Rectum (tissue), 1 donor: ENCODE results near the genes FGG, NPY2R and MAP9.

DNA sequence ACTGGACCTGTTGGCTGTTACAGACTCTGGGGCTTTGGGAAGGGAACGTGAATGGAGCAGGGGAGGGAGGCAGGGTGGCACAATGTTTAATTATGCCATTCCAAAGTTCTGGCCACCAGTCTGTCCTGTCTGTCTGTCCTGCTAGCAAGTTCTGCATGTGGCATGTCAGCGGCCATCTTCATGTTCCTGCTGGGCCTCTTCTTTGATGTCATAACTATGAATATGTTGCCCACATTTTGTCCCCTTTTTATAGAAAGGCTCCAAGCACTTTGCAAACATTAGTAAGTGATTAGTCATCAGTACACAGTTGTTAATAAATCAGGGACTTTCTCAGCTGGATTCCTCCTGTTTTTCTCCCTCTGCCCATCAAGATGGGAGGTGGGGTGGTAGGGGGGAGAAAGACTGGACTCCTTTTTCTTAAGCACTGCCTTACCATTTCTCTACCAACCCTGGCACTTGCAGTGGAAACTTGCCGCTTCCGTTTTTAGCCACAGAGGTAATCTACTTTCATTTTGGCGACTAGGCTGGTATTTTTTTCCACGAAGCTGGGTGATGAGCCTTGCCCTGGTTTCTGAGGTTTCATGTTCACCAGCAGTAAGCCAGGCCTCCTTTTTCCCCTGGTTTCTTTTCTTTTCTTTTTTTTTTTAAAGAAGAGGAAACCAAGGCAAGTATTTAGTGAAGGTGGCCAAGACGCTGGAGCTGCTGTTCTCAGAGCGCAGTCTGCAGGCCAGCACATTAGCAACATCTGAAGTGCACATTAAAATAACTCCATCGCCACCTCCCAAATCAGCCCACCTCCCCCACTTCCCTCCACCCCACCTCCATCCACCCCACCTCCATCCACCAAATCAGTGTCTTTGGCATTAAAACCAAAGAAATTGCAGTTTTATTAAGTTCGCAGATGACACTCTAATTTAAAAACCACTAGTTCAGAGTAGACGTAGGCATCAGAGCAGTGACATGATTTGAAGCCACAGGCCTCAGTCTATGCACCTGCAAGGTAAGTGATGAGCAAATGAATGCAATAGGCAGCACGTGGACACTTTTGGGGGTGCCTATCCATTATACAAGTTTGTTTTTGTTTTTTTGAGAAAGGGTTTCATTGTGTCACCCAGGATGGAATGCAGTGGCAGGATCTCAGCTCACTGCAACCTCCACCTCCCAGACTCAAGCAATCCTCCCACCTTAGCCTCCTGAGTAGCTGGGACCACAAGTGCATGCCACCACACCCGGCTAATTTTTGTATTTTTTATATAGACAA, 88.3 kb upstream of the TRIM2 start:
- PRO-cap = no peak

DNA sequence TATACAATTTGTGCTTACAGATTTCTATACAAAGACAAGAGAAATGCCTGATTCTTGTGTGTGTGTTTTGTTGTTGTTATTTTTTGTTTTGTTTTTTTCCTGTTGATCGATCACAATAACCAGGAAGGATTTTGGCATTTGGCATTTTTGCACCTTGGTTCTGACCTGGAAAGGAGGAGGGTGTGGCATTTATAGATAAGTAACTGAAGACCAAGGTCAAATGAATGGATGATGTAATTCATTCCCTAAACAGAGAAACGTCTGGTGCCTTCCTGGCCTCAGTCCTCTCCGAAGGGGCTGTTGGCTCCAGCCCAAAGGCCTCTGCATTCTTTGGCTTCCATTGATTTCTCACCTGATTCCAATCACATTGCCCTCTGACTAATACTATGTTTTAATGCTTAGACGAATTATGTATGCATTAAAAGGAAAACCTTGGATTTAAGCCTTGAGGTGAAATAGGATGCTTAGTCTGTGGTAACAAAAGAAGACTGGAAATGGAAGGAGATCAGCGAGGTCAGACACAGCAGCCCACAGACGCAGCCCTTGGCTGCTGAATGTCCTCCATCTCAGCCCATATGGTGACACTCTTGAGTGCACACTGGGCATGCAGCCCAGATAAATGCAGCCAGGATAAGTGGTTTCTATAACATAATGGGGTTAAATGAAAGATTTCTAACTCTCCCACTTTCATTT, 60.6 kb upstream of the TRIM2 start:
- PRO-cap = no peak

- PRO-cap = bidirectional peak, plus-strand start at chr4:153219230, minus-strand start at chr4:153219001
Observed at GRCh38 chr4:153218908-153219096, 14.6 kb downstream of the TRIM2 start.

DNA sequence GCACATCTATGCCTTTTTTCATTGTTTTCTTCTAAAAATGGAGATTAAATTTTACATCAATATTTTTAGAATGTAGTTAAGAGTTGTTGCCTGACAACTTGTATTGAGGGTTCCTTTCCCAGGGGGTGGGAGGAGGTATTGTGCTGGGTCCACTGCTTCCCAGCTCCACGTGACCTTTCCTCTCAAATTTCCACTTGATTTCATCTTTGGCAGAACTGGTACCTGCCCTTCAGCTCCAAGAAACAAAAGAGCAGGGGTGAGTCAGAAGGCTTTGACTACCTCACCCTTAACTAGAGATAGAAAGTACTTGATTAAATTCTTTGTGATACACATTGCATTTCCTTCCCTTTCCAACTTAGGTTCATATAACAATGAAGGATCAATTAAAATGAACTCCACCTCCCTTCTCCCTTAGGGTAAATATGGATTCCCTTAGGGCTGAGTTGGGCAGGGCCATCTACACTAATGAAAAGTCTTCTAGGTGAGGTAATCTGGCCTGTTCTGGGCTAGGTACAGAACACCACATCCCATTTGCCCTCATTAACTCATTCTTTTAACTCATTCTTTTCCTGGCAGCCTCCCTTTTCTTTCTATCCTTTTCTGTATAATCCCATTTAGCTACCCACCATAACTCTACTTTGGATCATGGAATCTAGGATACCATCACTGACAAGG, 19.8 kb downstream of the TRIM2 start:
- PRO-cap = unidirectional peak, minus-strand start at position 244 of the sequence; unidirectional peak, minus-strand start at position 357 of the sequence

DNA sequence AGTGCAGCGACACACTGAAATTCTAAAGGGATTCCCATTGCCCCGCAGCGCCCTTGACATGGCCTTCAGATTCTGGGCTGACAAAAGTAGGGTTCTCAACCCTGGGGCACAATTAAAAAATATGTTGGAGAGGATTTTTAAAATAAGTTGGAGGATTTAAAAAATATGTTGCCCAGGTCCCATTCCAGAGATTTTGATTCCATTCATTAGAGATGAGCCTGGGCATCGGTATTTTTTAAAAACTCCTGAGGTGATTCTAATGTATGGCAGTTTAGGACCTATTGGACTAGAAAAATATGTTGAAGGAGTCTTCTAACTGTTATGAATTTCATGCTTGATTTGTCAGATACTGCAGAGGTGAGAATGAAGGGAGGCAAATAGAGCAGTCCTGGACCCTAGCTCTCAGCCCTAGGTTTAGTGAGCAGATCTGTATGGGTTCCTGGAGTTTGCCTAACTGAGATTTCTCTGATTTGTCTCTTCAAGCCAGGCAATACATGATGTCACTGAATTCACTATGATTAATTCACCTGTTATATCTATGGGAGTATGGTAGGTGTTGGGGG, 2.5 kb downstream of the MND1 start:
- PRO-cap = no peak

DNA sequence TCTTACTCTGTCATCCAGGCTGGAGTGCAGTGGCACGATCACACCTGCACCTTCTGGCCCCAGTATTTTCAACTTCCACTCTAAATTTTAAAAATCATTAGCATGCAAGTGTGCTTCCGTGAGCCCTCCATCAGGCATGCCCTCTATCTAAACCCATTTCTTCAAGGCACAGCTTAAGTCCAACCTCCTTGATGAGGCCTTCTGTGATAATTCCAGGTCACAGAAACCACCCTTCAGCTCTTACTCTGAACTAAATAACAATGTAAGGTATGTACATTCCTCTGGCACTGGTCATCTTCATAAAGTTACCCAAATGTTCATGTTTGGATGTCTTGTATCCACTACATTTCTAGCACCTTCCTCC, 38.7 kb upstream of the TMEM131L start:
- PRO-cap = no peak

GRCh38 chr4:153433113-153433541, 33.0 kb upstream of the TMEM131L start:
- PRO-cap = no peak

- PRO-cap = no peak
Observed at GRCh38 chr4:153439162-153439895, 26.8 kb upstream of the TMEM131L start.

- PRO-cap = no peak
Observed at GRCh38 chr4:153468545-153469045, 2.4 kb downstream of the TMEM131L start.

- PRO-cap = no peak
Observed at GRCh38 chr4:153483222-153483690, 17.1 kb downstream of the TMEM131L start.

GRCh38 chr4:153520238-153521577, 54.5 kb downstream of the TMEM131L start:
- PRO-cap = no peak

DNA sequence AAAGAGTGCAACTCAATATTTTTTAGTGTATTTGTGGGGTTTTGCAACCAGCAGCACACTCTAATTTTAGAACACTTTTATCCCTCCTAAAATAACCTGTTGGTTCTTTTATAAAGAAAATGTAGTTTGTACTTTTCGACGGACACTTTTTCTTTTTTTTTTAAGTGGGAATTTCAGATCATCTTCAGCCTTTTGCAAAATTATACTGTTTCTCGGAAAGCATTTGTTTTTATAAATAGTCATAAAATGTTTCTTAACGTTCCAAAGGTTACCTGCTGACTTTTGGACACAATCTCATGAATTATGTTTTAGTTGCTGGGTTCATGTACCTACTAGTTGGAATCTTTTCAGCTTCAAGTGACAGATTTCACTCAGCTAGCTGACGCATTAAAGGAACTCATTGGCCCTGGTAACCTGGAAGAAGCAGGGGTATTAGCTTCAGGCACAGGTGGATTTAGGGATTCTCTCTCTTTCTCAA, 66.4 kb downstream of the TMEM131L start:
- PRO-cap = no peak

DNA sequence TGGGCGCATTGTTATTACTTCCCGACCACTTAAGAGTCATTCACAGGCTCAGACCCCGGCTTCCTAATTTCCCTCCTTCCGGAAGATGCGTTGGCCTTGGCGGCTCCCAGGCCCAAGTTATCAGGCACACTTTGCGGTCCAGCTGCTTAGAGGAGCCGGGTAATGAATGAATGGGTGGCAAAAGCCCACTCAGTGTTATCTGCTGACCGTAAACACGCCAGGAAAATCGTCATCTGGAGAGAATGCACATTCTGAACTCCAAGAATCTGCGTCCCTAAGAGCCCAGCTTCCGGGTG, 1.5 kb upstream of the SFRP2 start:
- PRO-cap = unidirectional peak, plus-strand start at position 212 of the sequence

GRCh38 chr4:154612109-154613138, at the start of gene FGG:
Gene FGG, minus strand, starts transcription at chr4:154612656.
- PRO-cap = no peak

GRCh38 chr4:155107080-155107545, 101.3 kb upstream of the NPY2R start:
- PRO-cap = no peak

DNA sequence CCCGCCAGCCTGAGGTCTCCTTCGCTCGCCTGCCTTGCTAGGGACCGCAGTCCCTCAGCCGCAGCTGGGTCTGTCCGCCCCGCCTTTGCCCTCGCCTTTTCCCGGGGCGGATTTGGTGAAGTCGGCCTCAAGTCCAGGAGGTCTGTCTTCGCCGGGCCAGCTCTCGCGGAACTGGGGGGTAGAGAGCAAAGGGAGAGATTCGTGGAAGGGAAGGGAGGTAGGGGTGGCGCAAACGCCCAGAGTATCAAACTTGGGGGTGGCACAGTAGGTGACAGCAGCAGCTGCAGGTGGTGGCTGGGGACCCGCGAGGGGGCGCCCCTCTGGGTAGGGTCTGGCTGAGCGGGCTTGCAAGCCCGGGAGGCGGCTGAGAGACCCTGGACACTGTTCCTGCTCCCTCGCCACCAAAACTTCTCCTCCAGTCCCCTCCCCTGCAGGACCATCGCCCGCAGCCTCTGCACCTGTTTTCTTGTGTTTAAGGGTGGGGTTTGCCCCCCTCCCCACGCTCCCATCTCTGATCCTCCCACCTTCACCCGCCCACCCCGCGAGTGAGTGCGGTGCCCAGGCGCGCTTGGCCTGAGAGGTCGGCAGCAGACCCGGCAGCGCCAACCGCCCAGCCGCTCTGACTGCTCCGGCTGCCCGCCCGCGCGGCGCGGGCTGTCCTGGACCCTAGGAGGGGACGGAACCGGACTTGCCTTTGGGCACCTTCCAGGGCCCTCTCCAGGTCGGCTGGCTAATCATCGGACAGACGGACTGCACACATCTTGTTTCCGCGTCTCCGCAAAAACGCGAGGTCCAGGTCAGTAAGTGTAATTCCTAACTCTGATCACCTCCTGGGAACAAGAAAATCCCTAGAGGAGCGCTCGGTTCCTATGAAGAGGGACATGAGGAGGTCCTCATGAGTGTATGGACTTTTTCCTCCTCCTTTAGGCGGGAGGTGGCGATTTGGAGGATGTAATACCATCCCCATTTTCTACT, at the start of gene NPY2R:
TSS of gene NPY2R (plus strand) at position 367 of the 975 bp plus-strand sequence.
- PRO-cap = unidirectional peak, minus-strand start at position 454 of the sequence

GRCh38 chr4:155376184-155377446, at the start of gene MAP9:
Gene MAP9, minus strand, starts transcription at chr4:155376965.
- PRO-cap = unidirectional peak, minus-strand start at chr4:155376808; unidirectional peak, minus-strand start at chr4:155376965

- PRO-cap = no peak
Observed at GRCh38 chr4:155392797-155393270, 16.1 kb upstream of the MAP9 start.

DNA sequence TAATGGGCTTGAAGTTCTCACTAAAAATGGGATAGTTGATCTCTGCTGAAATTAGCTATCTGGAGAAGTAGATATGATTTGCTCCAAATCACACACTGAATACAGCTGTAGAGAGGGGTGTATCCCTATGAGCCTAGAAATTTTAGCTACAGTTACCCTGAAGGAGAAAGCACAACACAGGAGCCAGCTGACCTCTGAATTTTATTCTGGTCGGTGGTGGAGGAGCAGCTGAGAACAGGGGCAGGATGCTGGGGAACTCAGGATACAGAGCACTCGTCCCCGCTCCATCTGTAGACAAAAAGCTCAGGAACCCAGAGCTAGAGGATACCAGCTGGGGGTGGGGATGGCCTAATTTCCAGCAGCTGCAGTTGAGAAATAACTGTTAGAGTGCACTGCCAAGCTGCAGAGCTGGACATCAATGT, 122.2 kb upstream of the GUCY1A1 start:
- PRO-cap = no peak

- PRO-cap = no peak
Observed at GRCh38 chr4:155784174-155784602, 25.4 kb downstream of the GUCY1B1 start.